ENCODE data around the genes RAB13 and ATP8B2.

- RRBS, result no CpG with 5 or more reads among the region's 2 CpGs
These were observed 4.3 kb downstream of the S100A2 start for GRCh38 chr1:153561249-153561850.

GRCh38 chr1:153603297-153603814, 9.6 kb downstream of the S100A16 start:
- RRBS, result no CpG with 5 or more reads among the region's 1 CpG

DNA sequence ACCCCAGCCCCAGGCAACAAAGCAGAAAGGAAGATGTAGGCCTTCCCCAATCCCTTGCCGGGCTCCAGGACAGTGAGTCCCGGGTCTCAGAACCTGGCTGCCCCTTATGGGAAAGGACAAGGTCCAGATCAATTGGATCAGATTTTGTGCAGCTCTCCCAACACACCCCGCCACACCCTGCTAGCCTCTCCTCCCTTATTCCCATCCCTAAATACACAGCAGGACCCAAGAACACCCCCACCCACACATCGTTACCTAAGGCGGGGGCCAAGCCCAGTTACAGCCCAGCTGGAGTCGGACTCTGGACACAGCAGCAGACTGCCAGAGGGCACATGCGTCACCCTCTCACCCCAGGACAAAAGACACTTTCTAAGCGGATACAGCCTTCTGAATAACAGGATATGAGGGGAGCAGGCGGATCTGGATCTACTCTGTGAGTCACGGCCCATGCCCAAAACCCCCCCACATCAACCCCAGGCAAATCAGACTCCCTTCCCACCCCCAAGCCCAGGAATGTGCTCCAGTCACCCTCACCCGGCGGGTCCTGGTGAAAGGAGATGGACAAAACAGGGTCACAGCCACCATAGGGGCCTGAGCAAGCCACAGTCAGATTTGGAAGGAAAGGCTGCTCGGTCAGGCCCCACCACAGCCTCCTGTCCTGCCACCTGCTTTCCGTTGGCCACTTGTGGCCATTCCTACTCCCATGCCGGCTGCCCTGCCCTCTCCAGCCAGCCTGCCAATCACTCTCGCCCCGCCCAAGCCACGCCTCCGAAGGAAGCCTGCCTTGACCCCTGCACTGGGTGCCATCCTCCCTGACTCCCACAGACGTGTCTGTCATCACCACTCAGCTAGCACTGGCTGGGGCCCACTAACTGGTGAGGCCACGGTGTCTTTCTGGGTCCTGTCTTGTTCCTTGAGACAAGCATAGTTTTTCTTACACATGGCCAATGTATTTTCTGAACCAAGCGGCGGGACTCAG, 4.0 kb downstream of the S100A16 start:
- RRBS, result no CpG with 5 or more reads among the region's 23 CpGs

DNA sequence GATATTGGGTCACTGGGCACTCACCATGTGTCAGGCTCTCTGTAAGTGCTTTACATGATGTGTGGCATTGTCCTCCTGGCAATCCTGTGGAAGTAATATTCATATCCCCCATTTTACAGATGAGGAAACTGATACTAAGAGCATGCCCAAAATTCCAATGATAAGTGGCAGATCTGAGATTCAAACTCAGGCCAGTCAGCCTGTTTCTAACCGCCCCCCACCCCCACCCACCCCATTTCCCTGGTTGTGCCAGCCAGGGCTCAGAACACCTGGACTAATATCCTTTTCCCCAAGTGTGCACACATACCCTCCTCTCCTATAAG, 723 bp upstream of the S100A16 start:
- RRBS, result no CpG with 5 or more reads among the region's 1 CpG

- RRBS, result 2% methylated on average over 12 of the region's 67 CpGs
These were observed 811 bp downstream of the NPR1 start for GRCh38 chr1:153679222-153679775.

DNA sequence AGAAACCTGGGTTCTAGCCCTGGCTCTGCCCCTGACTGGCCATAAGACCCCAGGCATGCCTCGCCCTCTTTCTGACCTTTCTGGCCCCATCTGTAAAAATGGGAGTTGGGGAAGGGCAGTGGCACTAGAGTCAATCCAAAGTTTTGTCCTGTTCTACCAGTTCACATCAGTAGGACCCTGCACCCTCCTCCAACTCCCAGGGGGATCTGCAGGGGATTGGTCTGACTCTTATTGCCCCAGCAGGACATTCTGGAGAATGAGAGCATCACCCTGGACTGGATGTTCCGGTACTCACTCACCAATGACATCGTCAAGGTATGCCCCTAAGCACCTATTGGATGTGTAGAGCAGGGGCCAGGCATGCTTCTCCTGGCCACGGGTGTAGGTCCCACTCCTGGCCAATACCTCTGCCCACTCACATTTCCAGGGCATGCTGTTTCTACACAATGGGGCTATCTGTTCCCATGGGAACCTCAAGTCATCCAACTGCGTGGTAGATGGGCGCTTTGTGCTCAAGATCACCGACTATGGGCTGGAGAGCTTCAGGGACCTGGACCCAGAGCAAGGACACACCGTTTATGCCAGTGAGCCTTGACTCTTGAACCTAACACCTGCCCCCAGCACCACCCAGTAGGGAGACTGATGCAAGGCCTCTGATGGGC, 8.4 kb downstream of the NPR1 start:
- RRBS, result no CpG with 5 or more reads among the region's 8 CpGs

- RRBS, result no CpG with 5 or more reads among the region's 20 CpGs
These were observed 693 bp downstream of the INTS3 start for GRCh38 chr1:153728259-153729226.

GRCh38 chr1:153768748-153769239, 6.4 kb upstream of the SLC27A3 start:
- RRBS, result no CpG with 5 or more reads among the region's 3 CpGs

GRCh38 chr1:153777495-153778265, 2.5 kb downstream of the SLC27A3 start:
- RRBS, result 90% methylated on average over 2 of the region's 21 CpGs

- RRBS, result no CpG with 5 or more reads among the region's 7 CpGs
These were observed 4.9 kb downstream of the SLC27A3 start for GRCh38 chr1:153780207-153780482.

DNA sequence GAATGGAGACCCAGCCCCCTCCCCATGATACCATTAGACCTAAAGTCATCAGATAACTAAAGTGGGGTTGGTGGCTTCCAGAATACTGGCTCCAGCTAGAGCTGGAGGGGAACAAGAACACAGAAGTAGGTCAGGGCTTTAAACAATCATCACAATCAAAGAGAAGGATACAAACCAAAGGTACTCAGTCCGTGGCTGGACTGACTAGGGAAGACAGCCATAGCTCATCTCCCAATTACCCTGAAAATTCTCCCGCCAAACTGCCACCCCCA, 29.1 kb downstream of the SLC27A3 start:
- RRBS, result no CpG with 5 or more reads among the region's 2 CpGs

DNA sequence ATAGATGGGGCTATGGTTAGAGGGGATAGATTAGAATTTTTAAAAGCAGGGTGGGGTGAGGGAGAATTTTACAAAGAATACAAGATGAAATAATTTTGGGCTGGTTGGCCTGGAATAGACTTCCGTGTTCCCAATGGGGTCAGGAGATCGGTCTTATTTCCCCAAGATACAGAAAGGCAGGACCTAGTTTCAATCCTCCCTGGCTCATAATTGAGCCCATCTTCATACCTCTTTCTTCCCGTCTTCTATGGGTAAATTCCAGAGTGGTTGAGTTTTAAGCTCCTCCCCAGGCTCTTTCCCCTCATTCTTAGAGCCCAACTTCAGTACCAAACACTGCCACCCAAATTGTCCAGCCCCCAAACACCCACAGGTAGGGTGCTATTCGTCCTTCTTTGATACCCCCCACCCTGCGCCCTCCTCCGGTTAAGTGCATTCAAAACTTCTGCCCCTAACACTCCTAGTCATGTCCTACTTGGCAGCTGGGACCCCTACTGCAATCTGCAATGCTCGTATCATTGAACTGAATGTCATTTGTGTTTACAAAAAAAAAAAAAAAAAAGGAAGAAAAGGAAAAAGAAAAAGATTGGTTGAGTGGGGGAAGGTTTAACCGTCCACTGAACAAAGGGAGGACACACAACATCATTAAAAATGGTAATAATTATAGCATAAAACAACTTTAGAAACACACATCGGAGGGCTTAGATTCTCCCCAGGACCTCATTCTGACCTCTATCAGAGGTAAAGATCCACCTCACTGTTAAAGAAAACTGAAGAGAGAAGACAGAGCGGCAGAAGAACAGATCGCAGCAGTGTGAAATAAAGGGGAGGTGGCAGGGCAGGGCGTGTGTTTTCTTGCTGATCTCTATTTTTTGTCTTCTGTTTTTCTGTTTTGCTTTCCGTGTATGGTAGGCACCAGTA, 34.2 kb downstream of the SLC27A3 start:
- RRBS, result no CpG with 5 or more reads among the region's 13 CpGs

GRCh38 chr1:153902463-153902888, 20.3 kb downstream of the GATAD2B start:
- RRBS, result no CpG with 5 or more reads among the region's 4 CpGs

GRCh38 chr1:153941148-153941641, 5.3 kb downstream of the DENND4B start:
- RRBS, result no CpG with 5 or more reads among the region's 5 CpGs

DNA sequence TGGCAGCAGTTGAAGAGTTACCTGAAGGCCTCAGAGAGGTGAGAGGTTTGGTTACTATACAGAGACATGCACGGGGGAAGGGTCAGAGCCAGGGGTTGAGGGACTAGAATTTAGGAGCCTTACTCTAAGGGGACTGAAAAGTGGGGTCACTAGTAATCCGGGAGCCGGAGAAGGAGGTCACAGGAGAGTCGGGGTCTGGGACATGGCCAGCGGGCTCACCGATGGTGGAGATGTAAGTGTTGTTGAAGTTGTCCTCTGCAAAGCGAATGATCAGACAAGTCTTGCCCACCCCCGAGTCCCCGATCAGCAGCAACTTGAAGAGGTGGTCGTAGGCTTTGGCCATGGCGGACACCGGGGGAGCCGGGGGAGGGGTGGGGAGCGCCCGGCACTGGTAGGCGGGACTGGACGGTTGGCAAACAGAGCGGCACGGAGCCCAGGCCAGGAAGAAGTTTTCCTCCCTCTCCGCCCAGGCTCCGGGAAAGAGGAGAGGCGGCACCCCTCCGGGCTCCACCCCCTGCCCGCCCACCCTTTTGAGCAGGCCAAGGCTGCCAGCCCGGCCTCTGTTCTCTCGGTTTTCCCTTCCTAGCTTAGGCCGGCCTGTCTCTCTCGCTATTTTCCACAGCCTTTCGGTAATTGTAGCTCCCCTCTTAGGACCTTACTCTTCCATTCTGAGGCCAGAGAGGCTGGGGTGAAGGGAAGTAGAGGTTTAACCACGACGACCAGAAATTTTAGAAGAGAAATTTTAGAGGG, at the start of gene RAB13:
Gene RAB13 (minus strand): TSS at position 446 of the 750 bp plus-strand sequence.
- RRBS, result under 1% methylated on average over 8 of the region's 31 CpGs

DNA sequence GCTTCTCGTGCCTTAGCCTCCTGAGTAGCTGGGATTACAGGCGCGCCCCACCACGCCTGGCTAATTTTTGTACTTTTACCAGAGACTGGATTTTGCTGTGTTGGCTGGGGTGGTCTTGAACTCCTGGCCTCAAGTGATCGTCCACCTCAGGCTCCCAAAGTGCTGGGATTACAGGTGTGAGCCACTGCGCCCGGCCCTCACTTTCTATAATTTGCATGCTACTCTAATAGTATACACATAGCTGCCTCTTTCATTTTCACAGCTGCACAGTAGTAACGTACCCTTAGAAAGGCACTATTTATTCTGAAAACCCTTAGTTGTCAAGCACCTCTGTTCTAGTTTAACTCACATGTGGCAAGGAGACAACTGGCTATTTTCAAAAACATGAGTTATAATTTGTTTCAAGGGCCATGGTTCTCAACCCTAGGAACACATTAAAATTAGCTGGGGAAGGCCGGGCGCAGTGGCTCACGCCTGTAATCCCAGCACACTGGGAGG, 17.3 kb downstream of the TPM3 start:
- RRBS, result no CpG with 5 or more reads among the region's 11 CpGs

GRCh38 chr1:154190404-154191112, 1.3 kb downstream of the TPM3 start:
- RRBS, result no CpG with 5 or more reads among the region's 2 CpGs

DNA sequence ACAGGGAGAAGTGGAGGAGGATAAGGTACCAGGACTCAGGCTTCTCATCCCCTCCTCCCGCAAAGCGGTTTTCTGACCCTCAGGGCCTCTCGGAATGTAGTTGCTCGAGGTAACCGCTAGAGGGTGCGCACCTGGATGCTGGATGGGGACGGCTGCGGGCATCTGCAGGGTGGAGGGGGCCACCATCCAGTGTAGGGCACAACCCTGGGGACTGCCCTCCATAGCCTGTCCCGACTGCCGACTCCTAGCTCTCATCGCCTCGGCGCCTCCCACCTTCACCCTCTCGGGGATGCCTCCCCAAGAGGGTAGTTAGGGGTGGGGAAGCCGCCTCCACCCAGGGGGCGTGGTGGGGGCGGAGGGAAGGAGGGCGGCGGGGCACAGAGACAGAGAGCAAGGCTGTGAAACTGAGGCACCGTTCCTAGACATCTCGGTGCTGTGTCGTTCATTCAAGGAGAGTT, 656 bp upstream of the ATP8B2 start:
- RRBS, result no CpG with 5 or more reads among the region's 22 CpGs

- RRBS, result 2% methylated on average over 39 of the region's 88 CpGs
These were observed at the start of gene ATP8B2 for GRCh38 chr1:154325098-154326123. ATP8B2 (plus strand) TSS chr1:154325525.

DNA sequence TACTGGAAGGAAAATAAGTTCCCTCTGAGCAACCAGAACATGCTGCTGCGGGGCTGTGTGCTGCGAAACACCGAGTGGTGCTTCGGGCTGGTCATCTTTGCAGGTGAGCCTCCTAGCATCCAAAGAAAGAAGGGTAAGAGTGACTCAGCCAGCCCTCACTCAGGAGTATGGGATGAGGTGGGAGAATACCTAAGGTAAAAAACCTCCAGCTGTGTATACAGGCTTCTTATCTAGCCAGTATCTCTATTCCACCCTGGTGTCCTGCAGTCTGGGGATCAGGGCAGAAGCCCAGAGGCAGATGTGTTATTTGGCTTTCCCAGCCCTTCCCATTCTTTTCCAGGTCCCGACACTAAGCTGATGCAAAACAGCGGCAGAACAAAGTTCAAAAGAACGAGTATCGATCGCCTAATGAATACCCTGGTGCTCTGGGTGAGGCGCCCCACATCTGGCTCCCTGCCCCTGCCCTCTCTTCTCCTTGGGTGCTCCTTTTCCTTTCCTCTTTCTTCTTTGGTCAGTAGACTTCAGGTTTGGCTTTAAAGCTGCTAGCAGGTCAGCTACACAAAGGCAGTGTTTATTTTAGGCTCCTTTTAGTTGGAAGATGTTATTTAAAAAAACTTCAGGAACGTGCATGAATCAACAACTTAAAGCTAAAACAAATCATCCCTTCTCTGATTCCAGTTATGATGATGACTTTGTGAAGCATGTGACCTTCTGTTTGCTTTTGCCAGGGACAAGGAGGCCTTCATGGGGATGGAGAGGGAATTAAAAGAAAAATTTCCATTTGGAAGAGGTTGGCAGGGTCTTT, 9.0 kb downstream of the ATP8B2 start:
- RRBS, result no CpG with 5 or more reads among the region's 11 CpGs